ENCODE measurements around a stretch of chr7.

- PRO-cap = no peak
Measured at GRCh38 chr7:140061786-140062448, 834 bp downstream of the PARP12 start.

DNA sequence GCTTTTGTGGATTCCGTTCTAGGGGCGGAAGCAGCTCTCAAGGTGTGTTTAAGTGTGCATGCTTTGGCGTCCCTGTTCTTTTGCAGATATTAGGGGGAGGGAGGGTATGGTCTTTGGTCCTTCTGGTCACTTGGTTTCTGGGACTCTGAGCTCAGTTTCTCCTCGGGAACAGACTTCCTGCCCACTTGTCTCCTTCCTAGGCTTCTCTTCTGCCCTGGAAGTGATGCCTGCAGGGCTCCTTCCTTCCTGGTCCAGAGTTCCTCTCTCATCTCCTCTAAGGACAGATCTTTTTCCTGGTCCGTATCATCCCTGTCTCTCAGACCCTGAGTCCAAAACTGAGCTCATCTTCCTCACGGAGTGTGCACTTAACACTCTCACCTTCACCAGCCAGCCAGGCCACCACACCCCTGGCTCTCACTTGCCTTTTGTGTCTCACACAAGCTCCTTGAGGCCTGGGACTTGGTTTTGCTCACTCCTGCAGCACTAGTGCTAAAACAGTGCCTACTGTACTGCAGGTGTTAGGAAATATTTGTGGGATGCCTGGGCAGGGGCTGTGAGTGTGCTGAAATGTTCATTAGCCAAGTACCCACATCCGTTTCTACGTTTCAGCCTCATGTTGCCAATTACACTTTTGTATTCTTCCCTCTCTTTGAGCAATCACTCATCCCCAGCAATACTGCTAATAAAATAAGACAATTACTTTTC, 21.3 kb upstream of the PARP12 start:
- PRO-cap = no peak

DNA sequence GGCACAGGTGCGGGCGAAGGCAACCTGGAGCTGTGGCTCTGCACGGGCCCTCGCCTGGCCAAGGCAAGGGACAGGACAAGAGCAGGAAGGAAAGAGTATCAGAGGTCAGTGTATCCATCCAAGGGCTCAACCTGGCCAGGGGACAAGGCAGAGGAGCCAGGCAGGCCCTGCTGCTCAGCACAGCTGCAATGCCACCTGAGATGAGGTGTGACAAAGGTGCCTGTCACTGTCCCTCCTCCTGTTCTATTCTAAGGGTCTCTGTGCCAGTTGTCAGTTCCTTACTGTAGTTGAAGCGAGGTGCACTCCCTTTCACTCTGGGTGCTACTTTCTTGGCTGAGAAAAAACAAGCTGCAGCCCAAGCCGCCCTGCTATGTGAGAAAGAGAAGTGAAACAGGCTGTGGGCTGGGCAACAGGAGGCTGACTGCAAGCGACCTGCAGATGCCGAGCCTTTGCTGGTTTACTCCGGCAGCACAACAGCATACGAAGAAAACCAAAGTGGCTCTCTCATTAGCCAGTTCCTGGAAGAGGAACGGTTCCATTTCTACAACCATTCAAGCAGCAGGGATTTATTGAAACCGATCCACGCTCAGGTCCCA, 33.3 kb upstream of the KDM7A start:
- PRO-cap = no peak

GRCh38 chr7:140229492-140229899, 52.7 kb upstream of the KDM7A start:
- PRO-cap = no peak

DNA sequence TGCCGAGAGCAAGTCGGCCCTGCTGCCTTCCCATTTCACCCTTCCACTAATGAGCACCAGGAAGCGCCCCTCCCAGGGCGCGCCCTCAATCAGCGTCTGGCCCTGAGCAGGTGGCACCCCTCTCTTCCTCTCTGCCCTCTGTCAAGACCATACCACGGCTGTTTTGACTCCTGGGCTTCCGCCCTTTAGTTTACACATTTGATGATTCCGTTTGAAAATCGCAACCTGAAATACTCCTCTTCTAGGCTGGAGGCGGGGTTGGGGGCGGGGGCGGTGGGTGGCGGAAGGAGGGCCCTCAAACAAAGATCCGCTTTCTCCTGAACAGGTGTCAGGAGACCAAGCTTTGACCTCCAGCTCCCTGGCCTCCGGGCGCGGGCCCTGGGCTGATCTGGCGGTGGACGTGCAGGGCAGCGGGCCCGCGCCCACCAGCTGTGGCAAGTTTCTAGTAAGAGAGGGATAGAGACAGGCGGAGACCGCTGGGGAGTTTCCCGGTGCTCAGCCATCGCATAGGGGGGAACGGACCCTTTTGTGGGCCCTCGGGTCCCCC, 53.2 kb upstream of the KDM7A start:
- PRO-cap = no peak

DNA sequence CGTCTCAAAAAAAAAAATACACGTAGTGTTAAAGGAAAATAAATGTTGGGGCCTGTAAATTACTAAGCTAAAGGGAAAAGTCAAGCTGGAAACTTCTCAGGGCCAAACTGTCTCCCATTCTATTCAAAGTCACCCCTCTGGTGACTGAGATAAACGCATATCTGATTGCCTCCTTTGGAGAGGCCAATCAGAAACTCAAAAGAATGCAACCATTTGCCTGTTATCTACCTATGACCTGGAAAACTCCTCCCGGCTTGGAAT, 8.9 kb upstream of the MKRN1 start:
- PRO-cap = no peak

DNA sequence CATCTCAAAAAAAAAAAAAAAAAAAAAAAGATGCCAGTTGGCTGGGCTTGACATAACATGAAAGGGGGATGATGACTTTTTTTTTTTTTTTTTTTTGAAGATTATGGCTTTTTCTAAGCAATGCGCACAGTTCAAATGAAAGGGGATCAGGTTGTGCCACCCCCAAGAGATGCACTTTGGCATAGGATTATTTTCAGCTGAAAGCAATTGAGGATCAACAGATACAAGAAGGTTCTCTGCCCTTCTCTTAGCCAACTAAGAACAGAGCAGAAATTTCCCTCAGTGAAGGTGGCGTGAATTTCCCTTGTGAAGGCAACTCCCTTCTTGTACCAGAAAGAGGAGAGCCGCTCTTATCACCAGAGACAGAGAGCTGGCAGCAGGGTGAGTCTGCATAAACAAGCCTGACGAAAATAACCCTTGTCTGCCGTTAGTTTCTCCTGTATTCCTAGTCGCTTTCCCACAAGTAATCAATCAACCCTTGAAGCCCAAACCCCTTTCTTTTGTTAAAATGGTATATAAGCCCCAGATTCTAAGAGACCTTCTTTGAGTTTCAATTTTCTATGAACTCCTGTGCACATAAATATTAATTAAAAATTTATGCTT, 28.6 kb upstream of the MKRN1 start:
- PRO-cap = no peak

DNA sequence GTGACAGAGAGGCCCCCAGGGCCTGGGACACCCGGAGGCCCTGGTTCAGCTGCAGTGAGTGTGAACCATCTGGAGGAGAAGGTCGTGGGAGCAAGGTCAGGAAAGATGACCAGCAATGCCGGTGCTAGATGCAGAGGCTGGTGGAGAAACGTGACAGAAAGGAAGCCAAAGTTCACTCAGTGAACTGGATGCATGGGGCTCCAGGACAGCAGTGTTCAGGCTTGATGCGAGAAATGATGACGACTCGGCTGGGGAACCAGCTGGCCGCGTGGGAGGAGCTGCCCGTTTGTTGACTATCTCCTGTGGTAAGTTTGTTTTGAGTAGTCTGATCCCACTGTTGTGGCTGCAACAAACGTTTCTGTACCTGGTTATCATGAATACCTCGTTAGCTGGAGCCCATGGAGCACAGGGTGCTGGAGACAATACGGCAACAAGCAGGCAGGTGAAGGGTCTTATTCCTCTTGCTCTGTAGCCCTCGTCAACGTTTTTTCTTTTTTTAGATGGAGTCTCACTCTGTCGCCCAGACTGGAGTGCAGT, 54.2 kb upstream of the MKRN1 start:
- PRO-cap = no peak

DNA sequence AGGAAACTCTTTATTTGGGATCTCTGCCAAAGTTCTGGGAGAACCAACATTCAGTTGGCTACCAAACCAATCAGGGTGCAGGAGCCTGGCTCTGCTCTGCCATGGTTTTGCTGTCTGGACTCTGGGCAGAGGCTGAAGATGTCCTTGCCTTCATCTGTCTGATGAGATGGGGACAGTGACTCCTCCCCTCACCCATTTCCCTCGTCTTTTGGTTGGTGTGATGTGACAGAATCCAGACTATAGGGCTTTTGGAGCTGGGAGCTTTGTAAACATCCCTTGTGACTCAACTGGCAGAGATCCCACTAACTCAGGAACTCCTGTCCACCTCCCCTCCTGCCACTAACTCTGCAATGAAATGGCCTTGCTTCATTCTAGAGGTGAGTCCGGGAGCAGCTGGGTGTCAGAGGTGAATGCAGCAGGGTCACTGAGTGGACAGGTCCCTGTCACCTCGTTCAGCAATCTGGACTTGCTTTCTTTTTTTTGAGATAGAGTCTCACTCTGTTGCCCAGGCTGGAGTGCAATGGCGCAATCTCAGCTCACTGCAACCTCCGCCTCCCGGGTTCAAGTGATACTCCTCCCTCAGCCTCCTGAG, 73.0 kb downstream of the DENND2A start:
- PRO-cap = no peak

DNA sequence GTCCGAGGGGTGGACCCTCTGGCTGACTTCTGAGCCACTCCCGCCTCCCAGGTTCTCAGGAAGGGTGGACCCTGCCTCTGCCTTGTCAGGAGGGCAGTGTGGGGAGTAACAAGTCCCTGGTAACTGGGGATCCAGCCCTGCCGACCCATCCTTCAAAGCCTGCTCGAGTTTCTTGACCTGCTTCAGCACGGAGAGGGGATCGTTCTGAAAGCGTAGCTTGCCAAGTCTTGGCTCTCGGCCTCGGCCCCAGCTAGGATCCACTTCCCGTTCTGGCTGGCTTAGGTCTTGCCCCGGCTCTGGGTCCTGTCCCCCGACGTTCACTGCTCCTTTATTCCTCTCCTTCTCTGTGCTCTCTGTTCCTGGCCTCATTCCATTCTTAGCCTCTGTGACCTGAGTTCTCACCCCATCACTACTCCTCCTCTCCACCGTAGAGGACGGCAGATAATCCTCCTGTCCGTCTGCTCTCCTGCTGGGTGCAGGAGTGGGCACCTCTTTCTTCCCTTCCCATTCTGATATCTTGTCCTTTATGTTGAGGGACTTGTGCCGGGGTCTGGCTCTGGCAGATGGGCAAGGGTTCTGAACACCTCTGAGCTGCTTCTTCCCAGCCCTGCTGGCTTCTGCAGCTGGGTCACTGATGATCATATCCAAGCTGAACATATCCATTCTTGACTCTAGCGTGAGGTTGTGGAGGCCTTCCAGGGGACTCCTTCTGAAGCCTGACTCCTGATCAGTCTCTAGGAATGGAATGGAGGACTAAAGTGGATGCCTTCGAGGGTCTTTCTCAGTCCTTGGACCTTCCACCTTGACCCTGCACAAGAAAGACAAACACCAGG, 38.7 kb downstream of the DENND2A start:
- PRO-cap = no peak

- PRO-cap = no peak
Measured at GRCh38 chr7:140812005-140812567, 112.6 kb downstream of the BRAF start.

GRCh38 chr7:140886401-140886850, 38.3 kb downstream of the BRAF start:
- PRO-cap = no peak

- PRO-cap = no peak
Measured at GRCh38 chr7:141072308-141072954, 1.4 kb upstream of the TMEM178B start.

DNA sequence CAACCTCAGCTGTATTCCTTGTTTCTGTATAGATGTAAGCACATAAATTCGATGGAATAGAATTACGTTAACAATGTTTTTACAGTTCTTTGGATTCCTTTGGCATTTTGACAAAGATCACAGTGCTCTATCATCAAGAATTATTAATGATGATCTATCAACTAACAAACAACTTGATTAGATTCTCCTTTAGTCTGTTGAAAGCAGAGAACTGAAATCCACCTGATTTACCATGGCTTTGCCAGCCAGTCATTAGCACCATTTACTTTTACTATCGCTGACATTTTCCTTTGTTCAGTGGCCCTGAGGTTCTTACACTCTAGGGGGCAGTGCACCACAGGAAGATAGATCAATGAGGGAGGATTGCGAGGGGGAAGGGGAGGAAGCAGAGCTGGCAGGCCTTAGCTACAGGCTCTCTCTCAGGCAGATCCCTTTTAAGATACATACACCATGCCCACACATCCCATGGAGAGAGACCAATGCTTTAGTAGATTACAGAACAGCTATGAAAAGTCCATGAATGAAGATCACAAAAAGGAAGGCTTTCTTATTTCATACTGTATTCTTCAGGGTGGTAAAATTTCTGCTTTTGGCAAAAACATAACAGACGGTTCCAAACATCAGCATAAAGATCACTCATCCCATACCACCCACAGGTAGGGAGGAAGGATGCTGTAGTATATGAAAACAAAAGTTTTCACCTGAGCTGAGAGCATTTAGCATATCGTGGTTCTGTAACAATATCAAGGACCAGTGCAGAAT, 47.5 kb downstream of the DENND11 start:
- PRO-cap = no peak

DNA sequence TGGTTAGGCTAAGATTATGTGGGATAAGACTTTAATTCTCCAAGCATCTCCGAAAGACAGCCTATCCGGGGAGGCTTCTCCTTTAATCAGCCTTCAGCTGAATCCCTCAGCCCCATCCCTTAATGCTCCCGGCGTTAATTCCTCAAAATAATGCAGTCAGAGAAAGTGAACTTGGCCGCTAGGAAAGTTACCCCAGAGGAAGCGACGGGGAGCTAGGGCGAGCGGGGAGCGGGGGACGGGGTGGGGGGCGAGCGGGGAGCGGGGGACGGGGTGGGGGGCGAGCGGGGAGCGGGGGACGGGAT, 871 bp downstream of the DENND11 start:
- PRO-cap = no peak

- PRO-cap = no peak
Measured at GRCh38 chr7:141760575-141761772, 2.9 kb upstream of the TAS2R3 start.

- PRO-cap = no peak
Measured at GRCh38 chr7:141985782-141986376, 9.8 kb upstream of the MGAM start.

DNA sequence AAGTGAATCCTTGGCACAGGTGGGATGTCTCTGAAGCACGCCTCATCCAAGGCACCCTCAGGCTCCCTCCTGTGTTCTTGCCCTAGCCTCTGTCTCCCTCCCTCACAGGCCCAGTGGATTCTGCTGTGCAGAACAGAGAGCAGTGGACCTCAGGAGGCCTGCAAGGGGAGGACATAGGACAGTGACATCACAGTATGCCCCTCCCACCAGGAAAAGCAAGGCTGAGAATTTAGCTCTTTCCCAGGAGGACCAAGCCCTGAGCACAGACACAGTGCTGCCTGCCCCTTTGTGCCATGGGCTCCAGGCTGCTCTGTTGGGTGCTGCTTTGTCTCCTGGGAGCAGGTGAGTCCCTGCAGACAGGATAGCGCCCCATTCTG, 62.9 kb upstream of the PRSS58 start:
- PRO-cap = no peak

- PRO-cap = no peak
Measured at GRCh38 chr7:142618612-142619095, 130.6 kb upstream of the PRSS1 start.

GRCh38 chr7:142646332-142646977, 102.8 kb upstream of the PRSS1 start:
- PRO-cap = no peak

All from peritoneum (tissue), 1 donor.